Measurements from ENCODE around the gene CDK11B.

GRCh38 chr1:1477736-1478863 lies 6.5 kb downstream of the ATAD3B start:
- PRO-cap = no peak

DNA sequence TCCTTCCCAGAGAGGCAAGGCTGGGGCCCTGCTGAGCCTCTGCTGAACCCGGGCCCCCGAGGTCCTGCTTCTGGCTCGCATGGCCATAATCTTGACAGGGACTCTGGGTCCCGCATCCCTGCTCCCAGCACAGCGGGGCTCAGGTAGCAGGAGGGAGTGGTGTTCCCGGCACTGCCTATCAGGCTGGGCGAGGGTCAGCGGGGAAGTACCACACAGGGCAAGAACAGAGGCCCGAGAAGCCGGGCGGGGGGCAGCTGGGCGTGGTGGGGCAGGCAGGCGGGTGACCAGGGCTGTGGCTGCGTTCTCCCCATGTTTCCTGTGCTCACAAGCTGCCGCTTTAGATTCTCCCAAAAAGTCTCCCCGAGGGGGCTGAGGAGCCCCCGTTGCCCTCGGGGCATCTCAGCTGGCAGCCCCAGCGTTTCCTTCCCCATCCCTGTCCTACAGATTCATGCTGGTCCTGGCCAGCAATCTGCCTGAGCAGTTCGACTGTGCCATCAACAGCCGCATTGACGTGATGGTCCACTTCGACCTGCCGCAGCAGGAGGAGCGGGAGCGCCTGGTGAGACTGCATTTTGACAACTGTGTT lies 18.3 kb downstream of the ATAD3B start:
- PRO-cap = no peak

DNA sequence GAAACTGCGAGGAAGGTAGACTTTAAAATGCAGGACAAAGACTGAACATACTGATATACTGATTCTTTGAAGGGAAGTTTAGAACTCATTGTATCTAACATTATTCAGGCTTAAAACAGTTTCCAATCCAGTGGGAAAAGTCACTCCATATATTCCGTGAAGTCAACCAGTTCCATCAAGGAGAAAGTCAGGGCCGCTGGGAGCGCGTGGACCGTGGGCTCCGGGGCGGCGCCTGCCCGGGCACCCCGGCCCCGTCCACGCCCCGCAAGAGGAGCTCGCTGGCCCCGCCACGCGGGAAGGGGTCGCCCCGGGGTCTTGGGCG lies 696 bp upstream of the ATAD3A start:
- PRO-cap = unidirectional peak, plus-strand start at position 178 of the sequence

- PRO-cap = no peak
Observed at GRCh38 chr1:1557398-1558155, 17.1 kb downstream of the SSU72 start.

GRCh38 chr1:1658770-1659748 lies at the start of gene CDK11B:
TSS of gene CDK11B (minus strand) at chr1:1659004.
- PRO-cap = bidirectional peak, plus-strand start at chr1:1659051, minus-strand start at chr1:1658964; bidirectional peak, plus-strand start at chr1:1659151, minus-strand start at chr1:1659155; unidirectional peak, minus-strand start at chr1:1659188

- PRO-cap = bidirectional peak, plus-strand start at chr1:1745810, minus-strand start at chr1:1745694; unidirectional peak, minus-strand start at chr1:1746070
Observed at GRCh38 chr1:1745516-1746657, 21.7 kb upstream of the CDK11A start.

- PRO-cap = no peak
Observed at GRCh38 chr1:1761593-1762266, 16.5 kb downstream of the NADK start.

- PRO-cap = no peak
Observed at GRCh38 chr1:1790199-1790627, 11.9 kb upstream of the NADK start.

DNA sequence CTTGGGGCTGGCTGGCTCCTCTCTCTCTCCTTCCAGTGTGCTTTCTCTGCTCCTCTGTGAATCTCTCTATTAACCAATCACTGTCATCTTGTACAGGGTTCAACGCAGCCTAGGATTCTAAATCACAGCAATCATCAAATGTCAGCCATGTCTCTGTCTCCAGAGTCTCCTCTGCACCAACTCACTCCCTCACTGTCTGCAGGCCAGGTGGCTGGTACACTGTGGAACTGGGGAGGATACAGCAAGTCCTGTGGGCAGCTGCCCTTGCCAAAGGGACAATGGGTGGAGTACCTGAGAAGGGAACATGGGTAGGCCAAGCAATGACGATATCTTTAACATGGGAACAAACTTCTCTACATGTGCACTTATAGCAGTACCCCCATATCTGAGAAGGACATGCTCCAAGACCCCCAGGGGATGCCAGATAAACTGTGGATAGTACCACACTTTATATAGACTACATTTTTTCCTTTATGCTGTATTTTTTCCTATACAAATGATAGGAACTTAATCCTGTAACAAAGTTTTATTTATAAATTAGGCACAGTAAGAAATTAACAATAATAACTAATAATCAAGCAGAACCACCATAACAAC lies 33.5 kb downstream of the GNB1 start:
- PRO-cap = no peak

- PRO-cap = no peak
Observed at GRCh38 chr1:1915831-1916275, 793 bp downstream of the CALML6 start.

- PRO-cap = no peak
Observed at GRCh38 chr1:1943562-1943786, 24.4 kb upstream of the TMEM52 start.

- PRO-cap = no peak
Observed at GRCh38 chr1:2014602-2015719, 4.2 kb upstream of the GABRD start.

- PRO-cap = no peak
Observed at GRCh38 chr1:2081900-2082784, 31.9 kb downstream of the PRKCZ start.

- PRO-cap = no peak
Observed at GRCh38 chr1:2110991-2111887, 61.0 kb downstream of the PRKCZ start.

DNA sequence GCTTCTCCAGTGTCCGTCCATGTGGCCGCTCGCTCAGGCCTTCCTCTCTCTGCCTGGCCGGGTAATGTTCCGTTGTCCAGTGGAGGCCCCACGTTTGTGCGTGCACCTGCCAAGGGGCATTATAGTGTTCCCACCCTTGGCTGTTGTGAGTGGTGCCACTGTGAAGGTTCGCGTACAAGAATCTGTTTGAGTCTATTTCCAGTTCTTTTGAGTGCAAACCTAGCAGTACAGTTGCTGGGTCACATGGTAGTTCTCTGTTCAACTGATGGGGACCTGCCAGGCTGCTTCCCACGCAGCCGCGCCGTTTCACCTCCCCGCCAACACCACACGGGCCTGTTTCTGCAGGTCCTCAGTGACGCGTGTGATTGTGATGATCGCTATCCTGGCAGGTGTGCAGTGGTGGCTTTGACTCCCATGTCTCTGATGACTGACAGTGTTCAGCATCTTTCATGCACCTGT lies 41.8 kb downstream of the FAAP20 start:
- PRO-cap = no peak

- PRO-cap = no peak
Observed at GRCh38 chr1:2167370-2167609, 27.3 kb downstream of the FAAP20 start.

GRCh38 chr1:2175459-2176836 lies 18.6 kb downstream of the FAAP20 start:
- PRO-cap = no peak

DNA sequence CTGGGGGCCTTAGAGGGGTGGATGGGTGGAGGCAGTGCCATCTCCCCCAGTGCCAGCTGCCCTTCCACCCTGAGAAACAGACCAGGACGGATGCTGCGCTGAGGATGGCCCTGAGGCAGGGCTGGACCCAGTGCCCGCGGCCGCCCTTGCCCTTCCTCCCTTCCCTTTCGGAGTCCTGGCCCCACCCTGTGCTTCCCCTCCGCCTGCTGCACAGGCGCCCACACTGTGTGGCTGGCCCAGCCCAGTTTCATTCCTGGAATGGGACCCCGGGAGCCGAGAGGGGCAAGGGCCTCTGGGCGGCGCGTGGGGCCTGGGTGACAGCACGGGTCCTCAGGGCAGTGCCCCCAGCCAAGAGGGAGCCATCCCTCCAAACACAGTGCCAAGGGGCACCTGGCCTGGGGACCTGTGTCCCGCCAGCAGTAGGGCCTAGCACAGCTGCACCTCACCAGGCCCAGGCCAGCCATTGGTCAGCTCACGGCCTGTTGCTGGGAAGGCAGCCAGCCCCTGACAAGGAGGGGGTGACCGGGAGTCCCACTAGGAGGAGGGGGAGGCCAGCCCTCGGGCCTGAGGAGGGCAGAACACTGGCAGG lies 13.4 kb upstream of the SKI start:
- PRO-cap = bidirectional peak, plus-strand start at position 250 of the sequence, minus-strand start at position 169 of the sequence

GRCh38 chr1:2228720-2229817 lies 950 bp downstream of the SKI start:
- PRO-cap = bidirectional peak, plus-strand start at chr1:2229179, minus-strand start at chr1:2229191; bidirectional peak, plus-strand start at chr1:2229584, minus-strand start at chr1:2229448; bidirectional peak, plus-strand start at chr1:2229635, minus-strand start at chr1:2229607

DNA sequence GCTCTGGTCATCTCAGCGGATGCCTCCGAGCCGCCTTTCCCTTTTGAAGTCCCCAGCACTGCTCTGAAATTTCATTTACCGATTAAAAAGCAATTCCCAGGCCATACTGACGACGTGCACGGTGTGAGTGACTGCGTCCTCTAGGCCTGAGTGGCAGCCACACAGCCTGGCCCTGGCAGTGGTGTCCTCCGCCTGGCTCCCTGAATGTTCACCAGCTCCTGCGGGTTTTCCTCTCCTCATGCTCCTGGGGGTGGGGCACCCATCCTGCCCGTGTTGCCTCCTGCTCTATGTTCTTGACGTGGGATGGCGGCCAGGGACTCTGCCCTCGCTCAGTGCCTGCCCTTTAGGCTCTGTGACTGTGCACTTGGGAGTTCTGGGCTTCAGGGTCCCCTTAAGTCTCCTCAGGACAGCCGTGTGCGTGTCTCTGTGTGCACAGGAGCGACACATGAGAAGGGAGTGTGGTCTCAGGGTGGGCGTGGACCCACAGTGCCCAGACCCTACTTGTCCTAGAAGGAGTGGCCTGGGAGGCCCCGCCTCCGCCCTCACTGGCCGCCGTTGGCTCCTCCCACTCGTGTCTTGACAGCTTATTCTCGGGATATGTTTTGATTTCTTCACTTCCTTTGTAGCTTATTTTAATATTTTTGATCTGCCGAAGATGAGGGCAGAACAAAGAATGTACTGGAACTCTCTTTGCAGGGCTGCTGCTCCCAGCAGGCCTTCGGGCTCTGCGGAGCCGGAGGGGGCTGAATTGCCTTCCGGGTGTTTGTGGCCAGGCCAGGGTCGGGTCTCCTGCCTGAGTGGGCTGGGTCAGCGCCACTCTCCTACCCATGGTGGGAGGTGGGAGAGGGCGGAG lies 3.7 kb downstream of the SKI start:
- PRO-cap = bidirectional peak, plus-strand start at position 413 of the sequence, minus-strand start at position 202 of the sequence